ENCODE measurements around a stretch of chr22.

- PRO-cap: no peak
Measured at GRCh38 chr22:32226400-32226735, 21.5 kb upstream of the RFPL2 start.

DNA sequence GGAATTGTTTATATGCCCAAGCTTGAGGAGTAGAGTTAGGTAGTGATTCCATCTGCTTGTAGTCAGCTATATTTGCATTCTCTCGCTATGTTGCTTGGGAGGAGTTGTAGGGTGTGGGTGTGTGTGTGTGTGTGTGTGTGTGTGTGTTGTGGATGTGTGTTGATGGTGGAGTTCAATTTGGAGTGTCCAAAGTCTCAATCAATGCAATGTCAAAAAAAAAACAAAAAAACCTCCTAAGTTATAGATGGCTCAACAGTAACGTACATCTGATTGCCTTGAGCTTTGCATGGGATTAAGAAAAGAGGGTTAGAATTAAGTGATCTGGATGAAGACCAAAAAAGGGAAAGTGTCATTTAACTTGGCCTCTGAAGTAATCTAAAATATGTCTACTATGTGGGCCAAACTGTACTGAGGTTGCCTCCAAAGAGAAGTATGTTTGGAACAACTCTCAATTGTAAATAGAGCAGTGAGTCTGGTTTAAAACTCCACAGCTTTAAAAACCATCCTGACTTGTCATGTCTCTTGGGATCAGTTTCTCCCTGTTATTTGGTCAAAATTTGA, 11.5 kb upstream of the RTCB start:
- PRO-cap: no peak

GRCh38 chr22:32487059-32487509, 12.5 kb downstream of the FBXO7 start:
- PRO-cap: no peak

GRCh38 chr22:32539634-32540641, 65.3 kb downstream of the FBXO7 start:
- PRO-cap: no peak

DNA sequence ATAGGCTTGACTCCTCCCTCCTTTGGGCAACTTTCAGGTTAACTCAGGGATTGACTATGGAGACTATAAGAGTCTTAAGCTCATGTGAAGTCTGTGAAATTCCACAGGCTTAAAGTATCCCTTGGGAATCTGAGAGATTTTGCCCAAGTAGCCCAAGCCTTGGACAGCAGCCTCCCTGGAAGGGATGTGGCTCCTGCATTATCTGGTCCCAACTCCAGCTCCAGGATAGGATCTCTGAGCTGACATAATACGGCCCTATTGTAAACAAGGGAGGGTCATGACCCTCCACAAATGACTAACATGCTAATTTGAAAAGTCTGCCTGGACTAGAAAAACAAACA, 101.4 kb upstream of the TIMP3 start:
- PRO-cap: no peak

GRCh38 chr22:32802876-32803912, 1.7 kb downstream of the TIMP3 start:
- PRO-cap: no peak

- PRO-cap: no peak
Measured at GRCh38 chr22:32804473-32805227, 3.1 kb downstream of the TIMP3 start.

- PRO-cap: no peak
Measured at GRCh38 chr22:32808118-32808564, 6.6 kb downstream of the TIMP3 start.

- PRO-cap: no peak
Measured at GRCh38 chr22:32810169-32810767, 8.8 kb downstream of the TIMP3 start.

GRCh38 chr22:32846377-32847179, 45.1 kb downstream of the TIMP3 start:
- PRO-cap: no peak

DNA sequence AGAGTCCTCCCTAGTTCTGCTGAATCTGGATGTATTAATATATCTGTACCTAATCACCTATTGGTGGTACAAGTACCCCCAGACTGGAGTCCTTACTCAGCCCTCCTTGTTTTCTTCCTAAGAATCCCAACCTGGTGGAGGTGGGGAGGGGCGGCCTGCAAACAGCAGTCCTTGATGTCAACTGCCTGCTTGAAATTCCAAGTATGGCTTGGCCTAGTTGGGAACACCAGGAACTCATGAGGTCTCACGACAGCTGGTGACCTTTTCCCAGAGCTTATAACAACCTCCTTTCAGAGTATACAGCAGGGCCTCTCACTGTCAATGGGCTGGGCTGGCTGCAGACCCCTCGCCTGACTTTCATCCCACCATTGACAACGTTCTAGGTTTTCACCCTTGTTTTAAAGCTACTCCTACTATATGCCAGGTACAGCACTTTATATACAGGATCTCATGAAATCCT, 61.8 kb downstream of the TIMP3 start:
- PRO-cap: no peak

GRCh38 chr22:33761225-33761599, 159.1 kb downstream of the LARGE1 start:
- PRO-cap: no peak

DNA sequence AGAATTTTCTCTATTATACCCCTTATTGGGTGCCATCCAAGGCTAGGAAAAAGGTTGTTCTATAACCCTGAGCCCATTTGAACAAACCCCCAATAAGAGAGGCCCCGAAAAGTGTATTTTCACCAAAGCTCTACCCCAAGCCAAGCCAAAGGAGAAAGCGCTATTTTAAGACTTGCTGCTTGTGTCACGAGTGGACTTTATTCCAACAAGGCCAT, 11.4 kb downstream of the LARGE1 start:
- PRO-cap: no peak

DNA sequence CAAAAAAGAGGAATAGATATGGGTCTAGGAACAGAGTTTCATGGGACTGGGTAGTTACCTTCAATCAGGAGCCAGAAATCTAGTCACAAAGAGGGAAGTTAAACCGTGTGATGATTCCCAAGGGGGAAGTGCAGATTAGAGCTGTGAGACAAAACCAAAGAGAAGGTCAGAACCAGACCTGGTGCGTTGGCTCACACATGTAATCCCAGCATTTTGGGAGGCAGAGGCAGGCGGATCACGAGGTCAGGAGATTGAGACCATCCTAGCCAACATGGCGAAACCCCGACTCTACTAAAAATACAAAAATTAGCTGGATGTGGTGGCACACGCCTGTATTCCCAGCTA, 42.2 kb upstream of the LARGE1 start:
- PRO-cap: no peak

DNA sequence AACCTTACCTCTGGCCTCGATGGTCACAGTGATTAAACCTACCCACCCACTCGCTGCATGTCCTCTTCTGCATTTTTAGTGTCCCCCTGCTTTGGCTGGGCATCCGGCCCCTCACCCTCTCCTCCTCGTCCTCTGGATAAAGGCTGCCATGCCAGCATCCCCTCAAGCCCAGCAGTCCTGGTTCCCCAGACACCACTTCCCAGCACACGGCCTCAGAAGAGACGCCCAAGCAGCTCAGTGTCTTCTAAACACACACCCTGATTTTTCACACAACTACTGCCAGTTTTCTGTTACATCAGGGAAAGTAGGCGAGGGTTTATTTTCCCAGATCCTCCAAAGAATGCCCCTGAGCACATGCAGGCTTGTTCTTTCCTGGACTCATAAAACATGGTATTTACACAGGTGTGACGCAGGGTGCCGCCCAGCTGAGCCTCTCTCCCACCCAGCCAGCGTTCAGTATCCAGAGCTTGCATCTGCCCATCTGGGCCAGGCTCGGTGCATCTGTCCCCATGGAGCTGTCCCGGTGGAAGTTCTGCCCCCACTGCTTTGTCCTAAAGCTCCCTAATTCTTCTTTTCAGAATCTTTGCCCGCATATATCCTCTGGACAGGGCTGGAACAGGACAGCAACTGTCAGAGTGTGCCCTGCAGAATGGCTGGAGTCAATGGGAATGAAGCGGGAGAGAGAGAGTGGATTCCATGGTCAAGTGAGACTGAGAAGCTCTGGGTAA, 44.9 kb upstream of the ISX start:
- PRO-cap: no peak

- PRO-cap: no peak
Measured at GRCh38 chr22:35264852-35265805, 7.8 kb downstream of the HMGXB4 start.

DNA sequence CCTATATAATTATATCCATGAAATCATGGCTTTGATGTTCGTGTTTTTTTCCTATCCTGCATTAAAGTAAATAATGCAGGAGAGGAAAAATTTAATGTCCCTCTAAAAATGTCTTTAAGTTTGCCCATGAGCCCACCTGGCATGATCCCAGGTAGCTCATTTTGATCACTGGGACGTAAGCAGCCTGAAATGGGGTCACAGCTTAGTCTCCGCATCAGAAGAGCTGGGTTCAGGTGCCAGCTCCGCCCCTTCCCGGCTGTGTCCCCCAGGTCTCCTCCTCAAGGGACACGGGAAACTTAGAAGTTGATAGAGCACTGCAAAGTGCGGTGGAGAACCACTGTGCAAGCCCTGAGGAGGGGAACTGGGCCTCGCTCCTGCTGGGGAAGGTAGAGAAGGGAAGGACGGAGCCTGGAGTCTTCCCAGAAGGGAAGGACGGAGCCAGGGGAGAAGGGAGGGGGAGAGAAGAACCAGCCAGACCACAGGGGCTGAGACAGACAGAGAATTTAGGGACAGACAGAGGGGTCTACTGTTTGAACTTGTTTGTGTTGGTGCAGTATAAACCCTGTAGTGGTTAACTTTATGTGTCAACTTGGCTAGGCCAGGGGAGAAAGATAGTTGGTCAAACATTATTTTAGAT, 7.7 kb downstream of the TOM1 start:
- PRO-cap: no peak

DNA sequence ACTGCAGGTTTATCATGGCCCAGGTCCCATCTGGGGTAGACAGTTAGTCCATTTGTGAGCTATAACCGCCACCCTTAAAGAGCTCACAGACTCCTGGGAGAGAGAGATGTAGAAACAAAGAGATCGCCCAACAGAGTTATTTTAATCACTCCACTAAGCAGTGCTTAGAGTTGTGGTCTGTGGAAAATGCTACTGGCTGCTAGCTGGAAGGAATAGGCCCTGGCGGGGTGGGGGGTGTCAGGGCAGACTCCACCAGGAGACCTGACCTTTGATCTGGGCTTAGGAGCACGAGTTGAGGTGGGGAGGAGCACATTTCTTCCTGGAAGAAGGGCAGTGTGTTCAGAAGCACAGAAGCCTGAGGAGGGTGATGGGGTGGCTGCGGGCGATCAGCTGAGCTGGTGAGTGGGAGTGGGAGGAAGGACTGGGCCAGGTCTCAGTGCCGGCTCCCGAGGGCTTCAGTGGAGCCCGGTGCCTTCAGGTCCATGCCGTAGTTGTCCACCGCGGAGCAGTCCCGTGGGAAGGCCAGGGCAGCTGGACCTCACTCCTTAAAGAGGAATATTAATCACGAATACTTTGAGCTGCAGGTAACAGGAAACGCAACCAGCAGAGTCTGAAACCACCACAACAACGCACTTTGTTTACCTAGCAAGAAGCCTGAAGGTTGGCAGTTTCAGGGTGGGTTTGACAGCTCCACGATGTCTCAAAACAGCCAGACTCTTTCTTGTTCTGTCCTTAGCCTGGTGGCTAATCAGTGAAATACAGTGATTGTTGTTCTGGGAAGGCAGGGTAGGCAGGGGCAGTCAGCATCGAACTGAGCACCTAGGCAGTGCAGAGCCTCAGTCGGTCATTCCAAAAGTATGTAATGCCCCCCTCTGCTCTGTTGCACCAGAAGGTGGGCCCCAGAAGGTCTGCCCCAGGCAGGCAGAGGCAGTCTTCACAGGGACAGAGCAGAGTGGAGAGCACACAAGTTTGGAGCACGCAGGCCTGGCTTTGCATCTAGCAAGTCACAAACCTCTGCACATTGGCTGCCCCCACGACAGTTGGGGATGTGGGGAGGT, 11.4 kb downstream of the TOM1 start:
- PRO-cap: unidirectional peak, plus-strand start at position 333 of the sequence; unidirectional peak, minus-strand start at position 510 of the sequence

- PRO-cap: no peak
Measured at GRCh38 chr22:35337200-35338227, 37.8 kb downstream of the TOM1 start.

GRCh38 chr22:35338228-35338570, 38.5 kb downstream of the TOM1 start:
- PRO-cap: no peak

Data from progenitor cell of endocrine pancreas (in vitro differentiated cells).